ENCODE measurements around the genes CD1C, OR6K2 and CFAP45.

GRCh38 chr1:157046229-157046700, 723 bp upstream of the ARHGEF11 start:
- RRBS = no CpG with 5 or more reads among the region's 28 CpGs
CAGE:
- cytosol, long polyA plus RNA = no peak
- long polyA plus RNA = no peak
- nucleus, long polyA plus RNA = no peak

- RRBS = no CpG with 5 or more reads among the region's 3 CpGs
CAGE:
- cytosol, long polyA plus RNA = no peak
- long polyA plus RNA = no peak
- nucleus, long polyA plus RNA = no peak
Observed at GRCh38 chr1:157123869-157124896, 14.0 kb downstream of the ETV3 start.

DNA sequence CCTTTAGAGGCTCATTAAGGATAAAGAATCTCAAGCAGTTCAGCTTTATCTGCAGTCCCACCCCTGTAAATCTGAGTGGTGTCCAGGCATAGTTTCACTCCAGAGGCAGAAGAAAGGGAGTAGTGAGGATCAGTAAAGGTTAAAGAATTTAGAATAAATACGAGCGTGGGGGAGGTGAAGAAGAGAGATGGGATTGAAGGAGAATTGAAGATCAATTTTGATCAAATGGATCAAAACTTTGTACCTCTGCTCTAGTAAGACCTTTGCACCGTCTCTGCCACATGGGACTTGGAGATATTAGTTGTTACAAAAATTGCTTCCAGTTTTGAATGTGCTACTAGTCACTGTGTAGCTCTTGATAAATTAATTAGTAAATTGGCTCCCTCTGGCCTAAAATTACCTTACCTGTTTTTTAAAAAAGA, 1.1 kb upstream of the ETV3 start:
- RRBS = no CpG with 5 or more reads among the region's 3 CpGs
CAGE:
- cytosol, long polyA plus RNA = no peak
- long polyA plus RNA = no peak
- nucleus, long polyA plus RNA = no peak

GRCh38 chr1:157148373-157148874, 10.2 kb upstream of the ETV3 start:
- RRBS = no CpG with 5 or more reads among the region's 6 CpGs
CAGE:
- cytosol, long polyA plus RNA = no peak
- long polyA plus RNA = no peak
- nucleus, long polyA plus RNA = no peak

DNA sequence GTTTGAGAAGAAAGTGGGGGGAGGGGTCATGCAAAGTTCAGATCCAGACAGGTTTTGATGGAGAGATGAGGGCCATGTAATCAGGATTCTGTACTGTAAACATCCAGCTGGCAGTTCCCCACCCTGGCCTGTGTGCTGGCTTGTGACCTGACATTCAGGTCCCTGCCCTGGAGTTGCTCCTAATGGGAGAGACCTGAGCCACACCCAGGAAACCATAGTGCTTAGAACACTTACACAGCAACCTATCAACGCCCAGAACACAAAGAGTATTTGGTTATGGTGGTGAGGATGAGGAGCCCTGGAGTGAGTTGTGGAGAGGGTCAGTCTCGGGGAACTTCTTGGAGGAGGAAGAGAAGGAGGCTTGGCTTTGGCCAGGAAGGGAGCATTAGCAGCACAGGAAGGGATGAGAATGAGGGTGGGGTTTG, 15.7 kb upstream of the ETV3 start:
- RRBS = no CpG with 5 or more reads among the region's 2 CpGs
CAGE:
- cytosol, long polyA plus RNA = no peak
- long polyA plus RNA = no peak
- nucleus, long polyA plus RNA = no peak

GRCh38 chr1:157403091-157403741, 149.1 kb downstream of the FCRL5 start:
- RRBS = no CpG with 5 or more reads among the region's 7 CpGs
CAGE:
- cytosol, long polyA plus RNA = no peak
- long polyA plus RNA = no peak
- nucleus, long polyA plus RNA = no peak

GRCh38 chr1:157994178-157995095, 992 bp downstream of the KIRREL1 start:
- RRBS = no CpG with 5 or more reads among the region's 18 CpGs
CAGE:
- cytosol, long polyA plus RNA = no peak
- long polyA plus RNA = no peak
- nucleus, long polyA plus RNA = no peak

DNA sequence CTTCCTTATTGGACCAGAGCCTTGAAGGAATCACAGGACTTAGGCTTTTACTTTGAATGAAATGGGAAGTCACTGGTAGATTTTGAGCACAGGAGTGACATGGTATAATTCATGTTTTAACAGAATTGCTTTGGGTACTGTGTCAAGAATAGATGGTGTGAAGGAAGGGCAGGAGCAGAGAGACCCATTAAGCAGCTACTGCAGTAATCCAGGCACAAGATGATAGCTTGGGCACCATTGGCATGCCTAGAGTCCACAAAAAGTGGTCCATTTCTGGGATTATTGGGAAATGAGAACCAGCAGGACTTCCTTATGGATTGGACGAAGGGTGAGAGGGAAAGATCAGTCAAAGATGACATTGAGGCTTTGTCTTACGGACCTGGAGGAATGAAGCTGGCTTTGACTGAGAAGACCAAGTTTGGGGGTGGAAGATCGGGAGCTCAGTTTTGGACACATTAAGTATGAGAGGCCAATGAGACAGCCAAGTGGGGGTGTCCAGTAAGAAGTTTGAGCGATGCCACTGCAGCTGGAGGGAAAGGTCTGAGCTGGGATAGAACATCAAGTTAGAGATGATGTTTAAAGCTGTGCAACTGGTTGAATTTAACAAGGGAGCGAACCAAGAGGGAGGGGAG, 52.6 kb downstream of the KIRREL1 start:
- RRBS = no CpG with 5 or more reads among the region's 5 CpGs
CAGE:
- cytosol, long polyA plus RNA = no peak
- long polyA plus RNA = no peak
- nucleus, long polyA plus RNA = start-site peak on the plus strand centred at position 383 of the sequence, 824 bp wide, 13 and 12 reads in 2 replicates

DNA sequence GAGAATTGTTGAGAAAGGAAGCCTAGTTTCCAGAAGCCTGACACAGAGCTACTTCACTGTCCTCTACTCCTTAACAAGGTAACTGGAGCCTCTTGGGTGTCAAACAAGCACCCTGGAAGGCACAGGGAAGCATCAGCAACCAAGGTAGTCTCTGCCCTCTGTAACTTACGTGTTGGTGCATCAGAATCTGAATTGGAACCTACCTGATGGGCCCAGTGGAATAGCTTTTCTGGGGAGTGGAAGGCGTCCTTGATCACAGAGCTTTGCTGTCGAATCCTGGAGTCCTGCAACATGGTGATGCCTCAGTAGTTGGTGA, 30.7 kb downstream of the SMIM42 start:
- RRBS = no CpG with 5 or more reads among the region's 3 CpGs
CAGE:
- cytosol, long polyA plus RNA = no peak
- long polyA plus RNA = no peak
- nucleus, long polyA plus RNA = no peak

DNA sequence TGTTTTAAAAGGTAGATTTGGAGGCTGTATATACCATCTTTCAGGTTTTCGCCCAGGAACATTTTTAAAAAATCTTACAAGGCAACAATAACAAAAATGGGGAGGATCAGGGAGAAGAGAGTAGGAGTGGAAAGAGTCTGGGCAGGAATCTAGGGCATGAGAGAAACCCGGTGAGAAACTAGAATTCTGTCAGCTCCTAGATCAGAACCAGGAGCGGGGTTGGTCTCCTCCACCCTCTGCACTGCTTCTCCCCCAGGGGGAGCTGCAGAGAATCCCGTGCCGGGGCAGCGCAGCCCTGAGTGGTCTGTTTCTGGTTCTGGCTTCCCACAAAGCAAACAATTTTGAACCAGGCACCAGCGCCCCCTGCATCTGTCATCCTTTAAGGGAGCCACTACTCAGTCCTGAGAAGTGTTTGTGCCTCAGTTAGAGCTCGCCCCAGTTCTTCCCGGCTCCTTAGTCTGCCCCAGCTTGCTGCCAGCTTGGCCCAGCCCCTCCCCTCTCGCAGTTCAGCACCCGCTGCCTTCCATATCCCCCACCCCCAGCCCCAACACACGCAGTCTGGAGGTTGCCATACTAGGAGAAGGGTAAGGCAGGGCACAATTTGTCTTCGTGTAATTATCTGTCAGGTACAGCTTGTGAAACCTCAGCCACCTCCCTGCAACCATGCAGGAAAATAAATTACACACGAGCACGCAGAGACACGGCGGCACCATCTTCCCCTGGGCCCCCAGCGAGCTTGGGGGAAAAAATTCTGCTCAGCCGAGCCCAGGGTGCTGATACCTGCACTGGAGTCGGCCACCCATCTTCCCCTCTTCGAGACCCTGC, 10.2 kb downstream of the SMIM42 start:
- RRBS = 4% methylated on average over 3 of the region's 21 CpGs
CAGE:
- cytosol, long polyA plus RNA = no peak
- long polyA plus RNA = no peak
- nucleus, long polyA plus RNA = no peak

DNA sequence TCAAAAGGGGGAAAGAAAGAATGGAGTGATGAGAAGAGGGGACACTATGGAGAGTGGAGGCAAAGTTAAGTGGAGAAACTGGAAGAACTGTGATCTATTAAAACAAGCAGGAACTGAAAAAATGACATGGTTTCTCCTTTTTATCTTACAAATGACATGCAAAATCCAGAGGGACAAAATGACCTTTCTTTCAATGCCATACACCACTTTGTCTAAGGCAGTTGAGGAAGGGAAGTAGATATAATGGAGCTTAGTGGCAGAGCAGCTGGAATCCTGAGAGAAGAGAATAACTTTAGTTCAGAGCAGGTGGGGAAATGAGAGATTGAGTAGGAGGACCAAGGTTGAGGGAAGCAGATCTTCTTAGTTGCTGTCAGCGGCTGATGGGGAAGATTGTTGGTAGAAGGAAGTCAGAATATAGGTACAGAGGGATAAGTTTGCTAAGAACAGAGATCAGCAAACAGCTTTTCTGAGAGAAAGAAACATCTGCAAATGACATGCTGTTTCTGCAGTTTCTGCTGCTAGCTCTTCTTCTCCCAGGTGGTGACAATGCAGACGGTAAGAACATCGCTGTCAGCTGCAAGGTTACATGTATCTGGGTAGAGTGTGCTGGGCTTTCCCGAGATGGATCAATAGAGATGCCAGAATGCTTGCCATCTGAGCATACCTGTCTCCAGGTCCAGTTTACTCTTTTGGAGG, at the start of gene CD1C:
Gene CD1C, plus strand, starts transcription at position 353 of the 696 bp plus-strand sequence.
- RRBS = no CpG with 5 or more reads among the region's 4 CpGs
CAGE:
- cytosol, long polyA plus RNA = no peak
- long polyA plus RNA = no peak
- nucleus, long polyA plus RNA = no peak

DNA sequence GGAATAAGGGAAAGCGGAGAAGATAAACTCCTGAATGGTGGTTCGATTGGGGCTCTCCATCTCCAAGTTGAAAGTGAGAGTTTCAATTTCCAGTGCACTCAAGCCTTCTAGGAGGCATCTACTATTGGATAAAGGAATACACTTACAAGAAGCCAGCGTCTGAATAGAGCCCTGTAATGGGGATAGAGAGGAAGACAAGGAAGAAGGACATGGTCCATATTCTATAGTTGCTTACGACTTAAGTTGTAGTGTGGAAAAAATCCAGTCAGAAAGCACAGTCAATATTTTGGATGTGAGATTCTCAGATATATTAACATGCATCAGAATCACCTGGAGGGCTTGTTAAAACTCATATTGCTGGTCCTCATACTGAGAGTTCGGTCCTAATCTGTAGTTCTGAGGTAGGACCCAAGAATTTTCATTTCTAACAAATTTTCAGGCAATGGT, at the start of gene OR6K2:
Gene OR6K2, minus strand, starts transcription at position 60 of the 447 bp plus-strand sequence.
- RRBS = no CpG with 5 or more reads among the region's 5 CpGs
CAGE:
- cytosol, long polyA plus RNA = no peak
- long polyA plus RNA = no peak
- nucleus, long polyA plus RNA = no peak

GRCh38 chr1:158951973-158952423, 20.6 kb downstream of the PYHIN1 start:
- RRBS = no CpG with 5 or more reads among the region's 17 CpGs
CAGE:
- cytosol, long polyA plus RNA = no peak
- long polyA plus RNA = no peak
- nucleus, long polyA plus RNA = no peak

GRCh38 chr1:159172654-159173392, 1.4 kb downstream of the CADM3 start:
- RRBS = 3% methylated on average over 3 of the region's 21 CpGs
CAGE:
- cytosol, long polyA plus RNA = no peak
- long polyA plus RNA = no peak
- nucleus, long polyA plus RNA = no peak

GRCh38 chr1:159845919-159846689, 16.4 kb downstream of the VSIG8 start:
- RRBS = no CpG with 5 or more reads among the region's 12 CpGs
CAGE:
- cytosol, long polyA plus RNA = no peak
- long polyA plus RNA = no peak
- nucleus, long polyA plus RNA = no peak

DNA sequence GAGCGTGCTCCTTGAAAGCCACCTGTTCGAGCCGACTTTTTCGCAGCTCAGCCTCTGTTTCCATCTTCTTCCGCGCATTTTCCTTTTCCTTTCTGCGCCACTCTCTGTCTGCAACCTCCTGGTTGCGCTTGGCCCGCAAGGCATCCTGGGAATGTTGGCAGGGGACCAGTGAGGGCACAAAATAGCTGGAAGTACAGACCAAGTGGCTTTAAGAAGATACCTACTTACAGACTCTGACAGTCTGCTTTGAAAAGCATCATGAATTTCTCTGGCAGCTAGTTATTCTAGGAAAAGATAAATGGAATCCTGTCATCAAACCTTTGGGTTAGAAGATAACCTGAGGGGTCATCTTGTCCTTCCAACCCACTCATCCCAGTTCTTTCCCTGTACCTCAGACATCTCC, 14.1 kb upstream of the VSIG8 start:
- RRBS = no CpG with 5 or more reads among the region's 9 CpGs
CAGE:
- cytosol, long polyA plus RNA = no peak
- long polyA plus RNA = no peak
- nucleus, long polyA plus RNA = no peak

DNA sequence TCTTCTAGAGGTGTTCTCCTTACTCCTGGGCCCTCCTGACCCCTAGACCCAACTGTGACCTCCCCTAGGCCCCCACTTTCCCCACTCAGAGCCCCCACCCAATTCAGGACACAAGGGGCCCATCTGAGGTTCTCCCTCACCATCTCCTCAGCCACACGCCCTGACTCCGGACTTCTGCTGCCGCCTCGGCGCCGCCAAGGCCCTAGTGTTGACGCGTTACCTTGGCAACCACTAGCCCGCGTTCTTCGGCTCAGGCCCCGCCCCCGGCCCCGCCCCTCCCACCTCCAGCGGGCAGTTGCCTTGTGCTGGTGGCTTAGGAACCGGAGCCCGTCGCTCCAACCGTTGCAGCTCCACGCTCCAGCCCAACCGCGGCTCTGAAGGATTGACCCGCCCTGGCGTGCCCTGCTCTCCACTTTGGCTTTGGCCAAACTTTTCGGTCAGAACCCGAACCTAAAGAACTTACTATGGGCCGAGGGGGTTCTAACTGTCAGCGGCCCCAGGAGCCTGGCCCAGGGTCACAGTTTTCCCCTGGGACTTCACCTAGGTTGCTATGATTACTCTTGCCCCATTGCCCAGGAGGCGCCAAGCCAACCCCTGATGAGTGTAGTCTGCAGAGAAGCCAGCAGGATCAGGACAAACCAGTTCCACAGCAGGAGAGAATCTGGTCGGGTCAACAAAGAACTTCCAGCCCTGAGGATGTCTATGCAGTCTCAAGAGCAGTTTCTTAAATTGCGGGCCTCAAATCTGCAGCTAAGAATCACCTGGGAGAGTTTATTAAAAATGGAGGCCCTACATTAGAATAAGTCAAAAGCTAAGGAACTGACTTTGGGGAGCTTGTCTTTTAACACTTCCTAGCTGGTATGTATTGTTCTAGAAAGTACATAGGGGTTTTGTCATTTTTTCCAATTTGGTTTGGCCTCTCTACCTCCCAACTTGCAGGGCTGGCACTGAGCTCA, at the start of gene CFAP45:
Gene CFAP45, minus strand, starts transcription at position 210 of the 956 bp plus-strand sequence.
- RRBS = 70% methylated on average over 13 of the region's 31 CpGs
CAGE:
- cytosol, long polyA plus RNA = no peak
- long polyA plus RNA = no peak
- nucleus, long polyA plus RNA = no peak

DNA sequence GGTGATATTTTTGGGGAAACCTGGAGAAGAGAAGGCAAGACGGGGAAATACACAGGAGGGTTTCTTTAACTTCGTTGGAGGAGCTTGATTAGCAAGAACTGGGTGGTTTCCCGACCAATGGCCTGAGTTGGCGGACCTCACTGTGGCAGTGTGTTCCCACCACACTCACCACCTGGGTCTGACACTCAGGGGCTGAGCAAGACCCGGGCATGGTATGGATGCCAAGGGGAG, 3.7 kb downstream of the TAGLN2 start:
- RRBS = no CpG with 5 or more reads among the region's 5 CpGs
CAGE:
- cytosol, long polyA plus RNA = no peak
- long polyA plus RNA = no peak
- nucleus, long polyA plus RNA = no peak

- RRBS = no CpG with 5 or more reads among the region's 6 CpGs
CAGE:
- cytosol, long polyA plus RNA = no peak
- long polyA plus RNA = no peak
- nucleus, long polyA plus RNA = start-site peak on the plus strand at chr1:160261680-160261761, 8 and 15 reads in 2 replicates
Observed at GRCh38 chr1:160261499-160261796, 901 bp downstream of the DCAF8 start.

DNA sequence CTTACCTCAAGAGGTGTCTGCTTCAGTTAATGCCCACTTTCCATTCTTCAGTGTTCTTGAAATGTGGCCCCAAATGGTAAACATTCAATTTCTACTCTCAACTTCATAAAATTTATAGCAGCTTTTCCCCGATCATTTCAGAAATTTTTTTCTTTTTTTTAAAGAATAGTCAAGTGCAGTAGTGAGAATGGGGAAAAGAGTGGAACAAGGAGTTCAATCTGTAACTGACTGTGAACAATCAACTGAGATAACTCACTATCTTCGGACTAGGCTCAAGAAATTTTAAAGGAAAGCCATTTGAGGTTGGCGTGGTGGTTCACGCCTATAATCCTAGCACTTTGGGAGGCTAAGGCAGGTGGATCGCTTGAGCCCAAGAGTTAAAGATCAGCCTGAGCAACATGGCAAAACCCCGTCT, 17.1 kb downstream of the COPA start:
- RRBS = no CpG with 5 or more reads among the region's 6 CpGs
CAGE:
- cytosol, long polyA plus RNA = no peak
- long polyA plus RNA = no peak
- nucleus, long polyA plus RNA = no peak